Duodenum (tissue), 1 donor: ENCODE measurements around a stretch of chr12.

DNA sequence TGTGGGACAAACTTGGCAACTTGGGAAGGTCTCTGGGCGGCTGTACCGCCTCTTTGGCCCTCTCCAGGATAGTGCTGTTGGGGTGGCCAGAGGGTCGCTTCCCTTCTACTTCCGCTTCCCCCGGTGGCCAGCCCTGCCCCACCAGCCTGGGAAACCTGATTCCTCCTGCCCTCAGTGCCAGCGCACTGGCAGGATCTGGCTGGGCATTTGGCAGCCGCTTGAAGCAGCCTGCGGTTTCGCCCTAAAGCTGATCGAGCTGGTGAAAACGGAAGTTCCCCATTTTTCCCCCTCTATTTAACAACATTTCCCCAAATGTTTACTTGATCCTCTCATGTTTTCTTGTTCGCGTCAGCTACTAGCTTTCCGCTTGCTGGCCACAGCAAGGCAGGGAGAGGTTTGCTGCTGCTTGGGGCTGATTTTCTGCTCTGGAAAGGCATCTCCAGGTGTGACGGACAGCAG lies 52.9 kb downstream of the TSPAN9 start:
- PRO-cap, result no peak

DNA sequence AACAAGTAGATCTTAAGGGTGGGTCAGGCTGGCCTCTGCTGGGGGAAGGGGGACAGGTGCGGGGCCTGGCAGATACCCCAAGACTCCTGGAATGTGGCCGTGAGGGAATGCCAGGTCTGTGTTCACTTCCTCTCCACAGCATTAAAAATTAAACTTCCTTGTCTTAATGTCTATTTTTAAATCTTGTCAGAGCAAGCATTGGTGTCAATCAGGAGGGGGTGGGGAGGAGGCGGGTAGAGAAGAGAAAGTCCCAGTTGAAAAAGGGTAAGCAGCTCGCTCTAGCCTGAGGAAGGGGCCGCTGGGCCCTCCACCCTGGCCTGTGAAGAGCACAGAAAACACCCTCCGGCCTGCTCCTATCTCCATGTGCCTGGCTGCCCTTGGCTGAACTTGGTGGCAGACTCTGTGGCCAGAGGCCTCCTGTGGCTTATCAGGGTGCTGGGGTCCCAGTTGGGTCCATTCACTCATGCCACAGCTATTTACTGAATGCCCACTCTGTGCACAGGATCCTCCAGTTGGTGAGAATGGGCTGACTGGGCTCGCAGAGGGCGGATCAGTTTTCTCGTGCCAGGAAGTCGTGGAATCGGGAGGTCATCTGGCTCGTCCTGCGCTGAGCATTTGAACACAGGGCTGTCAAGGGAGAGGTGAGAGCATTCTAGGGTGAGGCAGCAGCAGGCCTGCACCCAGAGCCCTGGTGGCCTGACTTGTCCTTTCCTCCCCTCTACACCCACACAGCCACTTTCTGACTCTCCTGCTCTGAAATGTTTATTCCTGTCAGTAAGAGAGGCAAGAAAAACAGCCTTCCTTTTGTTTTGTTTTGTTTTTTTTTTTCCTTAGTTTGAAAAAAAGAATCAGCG lies 128.8 kb downstream of the TSPAN9 start:
- PRO-cap, result no peak

DNA sequence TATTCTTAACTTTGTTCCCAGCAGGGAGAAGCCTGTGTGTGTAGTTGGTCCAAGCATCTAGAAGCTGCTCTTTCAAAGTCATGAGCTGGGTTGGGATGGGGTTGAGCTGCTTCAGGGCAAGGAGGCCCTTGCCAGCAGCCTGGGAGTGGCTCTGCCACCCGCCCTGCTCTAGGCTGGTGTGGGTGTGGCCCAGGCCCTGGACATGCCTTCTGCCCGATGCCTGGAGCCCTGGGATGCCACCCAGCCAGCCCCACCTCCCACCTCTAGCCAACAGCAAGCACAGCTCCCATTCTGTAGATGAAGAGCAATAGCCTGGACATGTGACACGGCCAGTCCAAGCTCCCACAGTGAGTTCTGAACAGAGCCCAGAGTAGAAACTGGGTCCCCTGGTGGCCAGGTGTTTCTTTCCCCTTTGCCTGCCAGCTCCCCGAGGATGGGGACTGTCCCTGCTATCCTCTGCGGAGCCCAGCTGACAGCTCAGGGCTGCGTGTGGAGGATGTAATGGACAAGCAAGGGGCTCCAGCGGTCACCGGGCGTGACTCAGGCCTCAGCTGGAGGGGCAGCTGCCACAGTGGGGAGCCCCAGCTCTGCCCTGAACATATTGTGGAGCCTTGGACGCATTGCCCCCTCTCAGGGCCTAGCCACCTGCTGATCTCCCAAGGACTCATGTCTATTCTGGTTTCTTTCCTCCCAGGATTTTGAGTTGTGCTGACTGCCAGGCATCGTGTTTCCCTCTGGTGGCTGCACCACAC lies 165.1 kb downstream of the TSPAN9 start:
- PRO-cap, result no peak

DNA sequence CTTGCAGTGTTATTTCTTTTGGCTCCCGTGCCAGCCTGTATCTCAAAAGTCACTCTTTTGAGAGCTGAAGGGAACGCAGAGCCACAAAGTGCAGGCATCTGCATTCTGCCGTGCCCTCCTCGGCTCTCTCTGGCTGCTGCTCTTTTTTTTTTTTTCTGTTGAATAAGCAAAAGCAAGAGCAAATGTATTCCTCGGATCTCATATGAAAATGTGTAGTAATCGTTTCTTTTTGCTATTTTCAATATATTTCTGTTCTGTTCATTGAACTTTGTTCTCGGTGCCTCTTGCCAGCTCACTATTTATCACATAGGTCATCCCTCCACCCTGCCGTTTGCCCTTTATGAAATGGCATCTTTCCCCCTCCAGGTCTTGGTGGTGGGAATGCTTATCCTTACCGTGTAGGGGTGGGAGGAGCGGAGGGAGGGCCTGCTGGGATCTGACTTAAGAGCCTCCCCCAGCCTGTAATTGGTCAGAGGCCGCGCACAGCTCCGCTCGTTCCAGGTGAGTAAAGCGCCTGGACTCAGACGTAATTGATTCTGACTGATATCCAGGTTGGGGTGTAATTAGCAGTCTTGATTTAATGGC lies 185.1 kb downstream of the TSPAN9 start:
- PRO-cap, result no peak

GRCh38 chr12:3264797-3265237 lies 187.6 kb downstream of the TSPAN9 start:
- PRO-cap, result no peak

DNA sequence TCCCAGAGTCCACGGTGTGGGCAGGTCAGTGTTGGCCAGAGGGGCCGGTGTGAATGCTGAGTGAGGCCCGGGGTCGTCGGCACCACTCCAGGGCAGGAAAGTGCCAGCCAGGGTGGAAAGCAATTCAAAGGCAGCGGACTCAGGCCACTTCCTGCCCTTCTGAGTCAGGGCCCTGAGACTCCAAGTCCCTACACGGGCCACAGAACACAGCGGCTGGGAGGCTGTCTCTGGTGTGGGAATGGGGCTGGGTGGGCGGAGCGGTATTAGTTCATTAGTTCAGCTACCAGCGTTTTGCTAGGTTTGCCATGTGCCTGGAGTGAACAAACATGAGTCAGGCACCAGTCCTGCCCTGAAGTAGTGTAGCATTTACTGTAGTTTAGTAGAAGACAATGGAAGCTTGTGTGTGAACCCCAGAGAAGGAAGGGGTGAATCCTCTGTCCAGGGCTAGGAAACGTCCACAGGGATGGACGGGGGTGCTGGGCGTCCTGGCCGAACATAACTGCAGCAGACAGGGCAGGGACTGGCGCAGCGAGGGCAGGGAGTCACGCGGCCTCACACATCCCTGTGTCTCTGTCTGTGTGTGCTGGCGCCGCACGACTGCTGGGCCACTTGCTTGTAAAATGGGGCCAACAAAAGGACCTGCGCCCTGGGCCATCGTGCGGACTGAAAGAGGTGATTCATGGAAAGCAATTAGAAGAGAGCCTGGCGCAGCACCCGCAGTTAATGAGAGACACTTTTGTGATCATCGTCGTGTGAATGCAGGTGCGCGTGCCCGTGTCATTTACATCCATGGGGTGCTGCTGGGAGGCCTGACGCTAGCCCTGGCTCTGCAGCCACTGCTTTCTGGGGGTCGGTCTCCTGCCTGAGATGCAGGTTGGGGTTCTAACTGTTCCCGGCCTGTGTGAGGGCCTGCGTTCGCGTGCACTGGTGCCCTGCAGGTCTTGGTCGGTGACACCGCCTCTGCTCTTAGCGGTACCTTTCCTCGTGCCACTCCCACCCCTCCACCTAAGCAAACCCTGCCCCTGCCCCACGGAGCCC lies 186.3 kb upstream of the PRMT8 start:
- PRO-cap, result no peak

DNA sequence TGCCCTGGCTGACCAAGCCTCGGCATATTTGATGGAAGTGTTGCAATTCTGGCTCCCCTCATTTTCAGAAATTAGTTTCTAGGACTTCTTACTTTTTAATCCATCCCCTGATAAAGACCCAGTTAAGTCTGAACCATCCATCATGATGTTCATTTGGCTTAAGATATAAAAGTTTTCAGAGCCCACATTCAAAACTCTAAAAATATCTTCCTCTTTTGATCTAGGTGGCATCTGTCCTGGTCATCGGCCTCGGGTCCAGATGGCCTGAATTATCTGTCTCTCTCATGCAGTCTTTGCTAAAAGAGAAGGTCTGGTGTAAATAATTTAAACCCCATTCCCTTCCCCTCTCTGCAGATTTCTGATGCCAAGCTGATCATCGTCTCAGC lies 173.2 kb upstream of the PRMT8 start:
- PRO-cap, result unidirectional peak, plus-strand start at position 250 of the sequence

DNA sequence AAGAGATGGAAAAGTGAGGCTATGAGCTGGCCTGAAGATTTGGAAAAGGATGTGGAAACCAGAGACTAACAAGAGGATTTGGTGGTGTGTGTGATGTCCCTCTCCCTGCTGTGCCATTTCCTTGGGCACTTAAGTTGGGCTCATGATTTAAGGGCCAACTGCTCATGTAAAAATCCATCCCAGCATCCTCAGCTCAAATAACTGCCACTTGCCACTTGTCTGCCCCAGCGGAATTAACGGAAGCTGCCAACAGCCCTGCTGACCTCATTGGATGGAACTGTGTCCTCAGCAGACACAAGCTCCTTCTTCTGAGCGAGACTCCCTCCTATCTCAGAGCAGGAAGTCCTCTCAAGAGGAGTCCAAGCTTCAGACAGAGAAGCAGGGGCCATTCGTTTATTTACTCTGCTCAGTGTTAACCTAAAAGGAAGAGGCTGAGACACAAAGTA lies 29.7 kb upstream of the PRMT8 start:
- PRO-cap, result no peak

DNA sequence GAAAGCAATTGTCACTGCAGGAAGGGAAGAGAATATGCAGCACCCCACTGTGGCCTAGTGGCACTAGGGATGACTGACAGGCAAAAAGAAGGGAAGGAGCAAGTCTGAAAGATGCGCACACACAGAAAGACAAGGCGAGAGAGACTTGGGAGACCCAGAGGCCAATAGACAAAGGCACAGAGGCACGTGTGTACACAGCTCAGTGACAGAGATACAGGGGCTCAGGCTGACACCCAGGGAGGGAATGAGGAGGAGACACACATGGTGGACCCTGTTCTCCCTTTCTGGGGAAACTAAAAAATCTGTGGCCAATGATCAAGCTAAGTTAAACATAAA lies 78.8 kb downstream of the CRACR2A start:
- PRO-cap, result no peak

DNA sequence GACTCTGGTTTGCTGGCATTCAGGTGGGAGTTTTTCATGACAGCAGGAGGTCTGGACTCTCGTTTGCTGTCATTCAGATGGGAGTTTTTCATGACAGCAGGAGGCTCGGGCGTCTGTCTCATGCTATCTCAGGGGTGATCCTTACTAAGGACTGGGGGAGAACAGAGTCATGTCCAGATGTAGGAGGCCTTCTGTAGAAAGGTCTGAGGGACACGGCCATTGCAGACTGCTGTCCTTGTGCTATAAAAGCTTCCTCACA lies 40.2 kb upstream of the PARP11 start:
- PRO-cap, result no peak

DNA sequence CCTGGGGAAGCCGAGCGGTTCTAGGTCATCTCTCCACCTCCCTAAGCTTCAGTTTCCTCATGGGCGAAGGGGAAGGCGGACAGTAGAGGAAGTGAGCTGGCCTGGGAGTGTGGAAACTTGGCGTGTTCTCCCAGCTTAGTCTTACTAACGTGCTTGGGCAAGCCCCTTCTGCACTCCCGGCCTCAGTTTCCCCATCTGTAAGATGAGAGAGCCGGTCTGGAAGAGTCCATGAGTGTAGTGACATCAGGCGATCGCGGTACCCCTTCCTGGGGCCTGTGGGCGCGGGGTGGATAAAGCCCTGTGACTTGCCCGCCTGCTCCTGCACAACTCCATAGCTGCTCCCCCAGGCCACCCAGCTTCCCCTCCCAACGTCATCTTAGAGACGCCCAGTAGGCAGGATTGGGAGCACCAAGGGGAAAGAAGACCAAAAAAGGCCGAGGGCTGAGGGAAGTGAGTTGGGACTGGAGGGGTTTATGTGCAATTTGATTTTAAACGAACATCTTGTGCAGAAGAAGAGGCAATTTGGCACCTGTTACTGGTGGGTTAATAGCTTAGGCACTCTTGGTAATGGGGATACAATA lies 158.8 kb upstream of the PARP11 start:
- PRO-cap, result no peak

DNA sequence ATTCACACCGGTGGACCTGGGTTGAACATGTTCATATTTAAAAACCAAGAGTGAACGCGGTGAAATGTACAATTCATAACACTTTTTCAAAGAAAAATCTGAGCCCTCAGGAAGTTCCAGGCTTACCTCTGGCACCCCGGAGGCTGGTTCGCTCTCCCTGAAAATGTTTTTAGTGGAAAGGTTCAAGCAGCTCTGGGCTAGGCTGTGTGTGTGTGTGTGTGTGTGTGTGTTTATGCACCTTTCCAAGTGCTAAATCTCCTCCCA lies 17.4 kb downstream of the CCND2 start:
- PRO-cap, result no peak

GRCh38 chr12:4441176-4442286 lies 4.1 kb downstream of the FGF6 start:
- PRO-cap, result no peak

- PRO-cap, result no peak
Observed at GRCh38 chr12:4997761-4998348, 45.8 kb upstream of the KCNA5 start.

GRCh38 chr12:5076581-5077105 lies 33.0 kb downstream of the KCNA5 start:
- PRO-cap, result no peak

- PRO-cap, result no peak
Observed at GRCh38 chr12:5080936-5081443, 37.3 kb downstream of the KCNA5 start.

DNA sequence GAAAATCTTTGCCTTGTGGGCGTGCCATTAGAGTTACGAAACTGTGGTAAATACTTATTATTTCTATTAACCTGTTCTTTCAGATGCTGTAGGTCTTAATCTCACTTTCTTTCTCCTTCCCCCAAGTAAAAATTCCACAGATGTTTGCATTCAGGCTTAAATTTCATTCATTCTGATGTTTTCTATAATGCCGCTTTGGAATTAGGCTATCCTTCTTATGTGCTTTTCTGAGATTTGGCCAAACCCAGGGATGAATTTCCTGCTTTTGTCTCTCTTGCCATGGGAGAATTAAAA lies 71.0 kb downstream of the KCNA5 start:
- PRO-cap, result no peak

DNA sequence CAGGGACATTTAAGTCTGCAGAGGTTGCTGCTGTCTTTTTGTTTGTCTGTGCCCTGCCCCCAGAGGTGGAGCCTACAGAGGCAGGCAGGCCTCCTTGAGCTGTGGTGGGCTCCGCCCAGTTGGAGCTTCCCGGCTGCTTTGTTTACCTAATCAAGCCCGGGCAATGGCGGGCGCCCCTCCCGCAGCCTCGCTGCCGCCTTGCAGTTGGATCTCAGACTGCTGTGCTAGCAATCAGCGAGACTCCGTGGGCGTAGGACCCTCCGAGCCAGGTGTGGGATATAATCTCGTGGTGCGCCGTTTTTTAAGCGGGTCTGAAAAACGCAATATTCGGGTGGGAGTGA lies 78.1 kb downstream of the KCNA5 start:
- PRO-cap, result no peak

DNA sequence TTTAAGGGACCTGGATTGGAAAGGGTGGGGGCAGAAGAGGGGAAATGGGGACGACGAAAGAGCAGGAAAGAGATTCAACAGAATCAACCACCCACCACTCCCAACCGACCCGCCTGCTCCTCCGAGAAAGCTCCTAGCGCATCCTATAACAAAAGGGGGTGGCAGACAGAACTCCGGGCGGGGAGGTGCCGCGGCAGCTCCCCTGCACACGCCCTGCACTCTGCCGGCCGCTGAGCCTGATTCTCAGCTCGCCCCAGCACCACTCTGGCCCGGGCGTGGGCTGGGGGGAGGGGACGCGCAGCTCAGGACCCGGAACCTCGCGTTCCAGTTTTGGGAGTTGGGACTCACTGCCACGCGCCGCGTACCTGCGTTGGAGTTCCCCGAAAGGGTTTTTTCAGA lies 782 bp downstream of the NTF3 start:
- PRO-cap, result no peak

GRCh38 chr12:5480859-5481270 lies 49.0 kb downstream of the NTF3 start:
- PRO-cap, result no peak